Pericardium (tissue), 1 donor: ENCODE data around the genes MORN5, OR1N1 and GPR21.

- RRBS: under 1% methylated on average over 13 of the region's 37 CpGs
Measured at GRCh38 chr9:122159564-122160269, at the start of gene MORN5. Gene MORN5, plus strand, starts transcription at chr9:122159908.

DNA sequence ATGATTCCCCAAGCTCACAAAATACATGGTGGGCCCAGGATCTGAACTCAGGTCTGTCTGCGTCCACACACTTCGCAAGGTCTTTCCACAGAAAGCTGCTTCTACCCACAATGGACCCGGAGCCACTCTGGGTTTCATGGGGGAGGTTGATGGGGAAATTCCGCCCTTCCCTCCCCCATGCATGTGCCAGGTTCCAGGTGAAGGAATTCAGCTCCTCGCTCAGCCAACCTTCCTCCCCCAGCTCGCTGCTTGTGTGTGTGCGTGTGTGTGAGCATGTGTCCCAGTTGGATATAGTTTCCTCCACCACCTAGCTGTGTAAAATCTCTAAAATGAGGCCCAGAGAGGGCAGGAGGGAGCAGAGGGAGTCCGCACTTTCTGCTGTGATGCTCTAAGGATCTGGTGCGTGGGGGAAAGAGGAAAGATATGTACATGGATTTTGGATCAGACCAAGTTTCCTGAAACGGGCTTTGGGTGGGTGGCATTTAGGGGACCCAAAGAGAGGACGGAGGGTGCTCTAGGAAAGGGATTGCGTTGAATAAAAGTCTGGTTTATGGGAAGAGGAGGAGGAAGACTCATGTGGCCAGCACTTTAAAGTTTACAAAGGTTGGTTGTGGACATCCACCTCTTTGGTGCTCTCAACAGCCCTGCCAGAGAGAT lies 1.1 kb downstream of the PTGS1 start:
- RRBS: no CpG with 5 or more reads among the region's 12 CpGs

GRCh38 chr9:122374972-122375917 lies 4.4 kb downstream of the PTGS1 start:
- RRBS: no CpG with 5 or more reads among the region's 20 CpGs

DNA sequence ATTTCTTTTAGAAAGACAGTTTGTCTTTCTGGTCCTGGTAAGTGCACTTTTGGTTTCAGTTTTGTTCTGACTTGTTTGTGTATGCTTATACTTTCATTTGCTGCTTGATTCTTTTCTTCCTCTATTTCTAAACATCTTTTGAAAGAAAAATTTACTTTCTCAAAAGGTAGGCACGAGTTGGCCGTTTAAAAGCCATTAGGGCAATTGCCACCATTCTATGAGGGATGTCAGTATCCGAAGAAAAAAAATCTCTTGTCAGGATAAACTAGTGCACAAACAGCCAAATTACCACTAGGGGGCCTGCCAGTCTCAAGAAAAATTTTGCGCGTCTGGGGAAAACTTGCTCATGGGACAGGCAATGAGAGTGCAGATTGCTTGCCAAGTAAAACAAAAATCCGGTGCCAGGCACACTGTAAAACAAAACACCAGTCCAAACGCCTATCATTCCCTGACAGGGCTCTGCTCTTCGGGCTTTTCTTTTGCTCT lies 12.8 kb downstream of the OR1J1 start:
- RRBS: no CpG with 5 or more reads among the region's 8 CpGs

DNA sequence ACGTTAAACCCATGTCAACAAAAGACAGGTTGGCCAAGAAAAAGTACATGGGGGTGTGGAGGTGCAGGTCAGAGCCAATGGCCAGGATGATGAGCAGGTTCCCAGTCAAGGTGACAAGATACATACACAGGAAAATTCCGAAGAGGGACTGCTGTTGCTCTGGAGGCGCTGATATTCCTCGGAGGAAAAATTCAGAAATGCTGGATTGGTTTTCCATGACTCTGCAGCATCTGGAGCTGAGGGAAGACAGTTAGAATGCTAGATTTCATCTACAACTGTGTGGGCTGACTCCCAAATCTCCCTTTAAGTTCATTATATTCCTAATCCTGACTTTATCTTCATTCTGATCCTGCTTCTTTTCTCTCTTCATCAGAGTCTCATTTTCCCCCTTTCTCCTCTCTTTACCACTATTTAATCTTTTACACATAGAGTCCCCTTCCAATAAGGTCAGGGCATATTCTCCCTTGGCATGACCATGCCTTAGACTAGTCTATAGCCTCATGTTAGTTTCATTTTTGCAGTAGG lies at the start of gene OR1N1:
Gene OR1N1 (minus strand): TSS at position 217 of the 525 bp plus-strand sequence.
- RRBS: no CpG with 5 or more reads among the region's 4 CpGs

DNA sequence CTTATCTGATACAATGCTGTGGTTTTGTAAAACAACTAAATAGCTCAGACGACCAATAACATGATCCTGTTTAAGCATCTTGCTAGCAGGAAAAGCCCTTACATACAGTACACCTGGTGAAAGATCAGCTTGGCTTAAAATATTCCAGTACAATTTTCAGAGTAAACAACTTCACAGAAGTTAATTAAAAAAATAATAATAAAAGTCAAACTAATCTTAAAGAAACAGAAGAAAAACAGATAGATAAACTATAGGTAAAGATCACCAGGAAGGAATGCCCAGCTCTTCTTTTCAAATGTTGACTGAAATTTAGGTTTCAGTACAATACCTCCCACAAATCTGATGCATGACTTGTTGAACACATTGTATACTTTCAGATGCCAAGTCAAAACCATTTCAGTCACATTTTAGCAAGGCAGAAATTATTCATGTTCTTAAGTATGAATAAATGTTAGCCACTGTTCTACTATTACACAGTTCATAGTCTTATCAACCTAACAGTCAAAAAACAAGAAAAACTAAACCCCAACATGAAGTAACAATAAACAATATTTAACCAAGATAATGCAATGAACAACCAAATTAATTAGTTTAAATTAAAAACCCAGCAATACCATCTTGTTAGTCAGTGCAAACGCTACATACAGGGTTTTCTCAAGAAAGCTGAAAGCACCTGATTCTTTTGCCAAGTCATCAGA lies 19.8 kb upstream of the PDCL start:
- RRBS: no CpG with 5 or more reads among the region's 2 CpGs

DNA sequence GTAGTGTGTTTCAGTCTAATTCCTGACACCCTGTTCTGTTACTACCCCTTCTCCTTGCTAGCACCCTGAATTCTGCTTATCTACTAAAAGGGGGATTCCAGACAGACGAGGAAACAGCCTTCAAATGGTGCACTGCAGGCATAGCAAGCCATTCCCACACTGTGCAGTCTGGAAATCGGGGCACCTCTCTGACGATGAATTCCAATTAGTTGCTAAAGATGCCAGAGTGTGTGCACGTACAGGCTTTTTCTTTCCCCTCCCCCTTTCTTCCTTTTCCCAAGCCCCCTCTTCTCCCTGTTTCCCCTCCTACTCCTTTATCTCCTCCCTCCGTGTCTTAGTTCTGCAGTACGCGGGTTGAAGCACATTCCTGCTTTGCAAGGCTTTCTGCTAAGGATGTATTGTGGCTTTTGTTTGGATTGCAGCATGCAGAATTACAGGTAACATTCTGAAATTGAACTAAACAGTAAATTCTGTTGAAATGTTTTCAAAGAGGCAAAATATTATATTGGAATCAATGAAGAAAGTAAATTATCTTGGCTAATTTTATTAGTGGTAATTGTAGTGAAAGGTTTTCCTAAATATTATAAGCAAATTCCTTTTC lies at the start of gene GPR21:
Gene GPR21 (plus strand): TSS at position 362 of the 601 bp plus-strand sequence.
- RRBS: no CpG with 5 or more reads among the region's 7 CpGs

GRCh38 chr9:123058694-123059221 lies 25.3 kb downstream of the GPR21 start:
- RRBS: no CpG with 5 or more reads among the region's 1 CpG

GRCh38 chr9:123104135-123104545 lies 70.7 kb downstream of the GPR21 start:
- RRBS: no CpG with 5 or more reads among the region's 8 CpGs

DNA sequence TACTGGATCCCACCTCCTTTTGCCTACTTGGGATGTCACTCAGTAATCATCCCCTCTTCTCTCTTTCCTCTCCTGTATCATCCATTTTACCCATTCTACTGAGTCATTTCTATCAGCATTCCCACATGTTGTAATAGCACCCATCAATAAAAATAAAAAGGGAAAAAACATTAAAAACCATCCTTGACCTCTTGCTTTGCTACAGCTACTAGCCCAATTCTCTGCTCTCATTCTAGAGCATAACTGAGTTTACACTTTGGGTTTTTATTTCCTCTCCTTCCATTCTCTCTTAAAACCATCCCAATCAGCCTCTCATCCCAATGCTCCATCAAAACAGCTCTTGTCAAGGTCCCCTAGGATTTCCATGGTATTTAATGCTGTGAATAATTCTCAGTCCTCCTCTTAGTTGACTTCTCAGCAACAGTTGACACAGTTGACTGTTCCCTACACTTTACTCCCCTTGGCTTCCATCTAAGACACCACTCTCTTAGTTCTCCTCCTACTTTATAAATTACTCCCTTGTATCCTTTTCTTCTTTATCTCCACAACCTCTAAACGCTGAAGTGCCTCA lies 74.0 kb downstream of the STRBP start:
- RRBS: no CpG with 5 or more reads among the region's 1 CpG

DNA sequence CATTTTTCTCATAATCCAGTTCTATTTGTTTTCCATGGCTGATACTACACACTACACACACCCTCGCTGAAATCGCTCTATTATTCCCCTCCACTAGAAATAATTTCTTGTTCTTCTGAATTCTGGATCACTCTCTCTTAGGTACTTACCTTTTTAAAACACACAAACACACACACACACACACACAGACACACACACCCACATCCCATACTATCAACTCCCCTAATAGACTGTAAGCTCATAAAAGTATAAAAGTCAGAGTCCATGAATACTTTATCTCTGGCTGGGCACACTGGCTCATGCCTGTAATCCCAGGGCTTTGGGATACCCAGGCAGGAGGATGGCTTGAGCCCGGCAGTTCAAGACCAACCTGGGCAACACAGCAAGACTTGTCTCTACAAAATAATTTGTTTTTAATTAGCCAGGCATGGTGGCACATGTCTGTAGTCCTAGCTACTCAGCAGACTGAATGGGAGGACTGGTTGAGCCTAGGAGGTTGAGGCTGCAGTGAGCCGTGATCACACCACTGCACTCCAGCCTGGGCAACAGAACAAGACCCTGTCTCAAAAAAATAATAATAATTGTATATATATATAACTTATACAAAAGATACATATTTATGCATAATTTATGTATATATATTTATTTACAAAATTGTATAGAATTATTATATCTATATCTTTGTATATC lies 11.0 kb downstream of the STRBP start:
- RRBS: no CpG with 5 or more reads among the region's 4 CpGs

- RRBS: no CpG with 5 or more reads among the region's 11 CpGs
Measured at GRCh38 chr9:123266444-123267615, 1.6 kb downstream of the STRBP start.

GRCh38 chr9:123329204-123329621 lies 26.8 kb upstream of the CRB2 start:
- RRBS: no CpG with 5 or more reads among the region's 4 CpGs

DNA sequence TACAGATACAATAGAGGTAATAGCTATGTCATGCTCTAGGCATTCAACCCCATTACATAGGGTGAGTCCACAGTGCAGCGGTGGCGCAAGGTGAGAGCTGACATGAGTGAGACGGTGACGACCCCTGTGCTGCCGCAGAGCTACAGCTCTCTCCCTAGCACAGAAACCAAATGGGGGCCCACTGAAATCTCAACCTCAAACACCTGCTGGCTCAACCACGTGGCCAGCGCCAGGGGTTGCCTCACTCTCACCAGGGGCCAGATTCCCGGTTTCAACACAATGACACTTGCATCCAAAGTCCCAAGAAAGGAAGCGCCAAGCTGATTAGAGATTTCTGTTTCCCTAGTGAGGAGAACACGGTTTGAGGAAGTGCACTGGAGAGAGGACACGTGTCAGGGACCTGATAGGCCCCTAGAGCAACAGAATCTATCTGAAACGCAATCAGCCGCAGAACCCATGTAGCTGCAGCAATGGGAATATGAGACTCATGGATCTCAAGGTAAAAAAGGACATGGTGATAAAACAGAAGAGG lies 114.2 kb downstream of the CRB2 start:
- RRBS: no CpG with 5 or more reads among the region's 13 CpGs

DNA sequence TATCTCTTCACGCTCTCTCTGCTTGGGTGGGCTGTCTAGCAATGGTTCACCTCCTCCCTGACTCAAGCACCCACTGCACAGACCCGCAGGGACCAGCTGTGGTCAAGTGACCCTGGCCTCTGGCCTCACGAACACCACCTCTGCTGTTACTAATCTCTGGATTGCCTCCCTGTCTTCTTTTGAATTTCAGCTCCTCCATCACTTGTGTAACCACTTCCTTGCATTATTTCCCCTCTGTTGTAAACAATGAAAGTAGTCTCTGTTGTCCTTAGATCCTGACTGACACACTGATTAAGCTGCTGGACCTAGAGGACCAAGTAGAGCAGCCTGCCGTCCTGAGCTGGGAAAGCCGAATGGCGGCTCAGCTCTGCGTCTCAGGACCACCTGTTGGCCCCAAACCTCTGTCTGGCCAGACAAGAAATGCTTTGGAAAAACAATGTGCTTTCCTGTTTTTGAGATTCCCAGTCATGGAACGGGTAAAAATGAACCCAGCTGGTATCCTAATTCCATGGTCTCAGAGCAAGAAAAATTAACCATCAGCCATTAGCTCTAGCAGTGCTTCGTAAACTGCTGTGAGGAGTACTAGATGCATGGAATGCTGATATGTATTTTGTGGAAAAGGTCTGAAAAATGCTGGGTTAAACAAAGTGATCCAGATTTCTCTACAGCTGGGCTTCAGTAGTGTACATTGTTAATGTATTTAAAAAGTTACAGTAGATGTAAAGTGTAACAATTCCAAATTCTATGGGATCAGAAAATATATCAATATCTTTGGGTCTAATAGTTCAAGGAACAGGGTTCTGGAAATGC lies 186.9 kb downstream of the CRB2 start:
- RRBS: no CpG with 5 or more reads among the region's 9 CpGs

DNA sequence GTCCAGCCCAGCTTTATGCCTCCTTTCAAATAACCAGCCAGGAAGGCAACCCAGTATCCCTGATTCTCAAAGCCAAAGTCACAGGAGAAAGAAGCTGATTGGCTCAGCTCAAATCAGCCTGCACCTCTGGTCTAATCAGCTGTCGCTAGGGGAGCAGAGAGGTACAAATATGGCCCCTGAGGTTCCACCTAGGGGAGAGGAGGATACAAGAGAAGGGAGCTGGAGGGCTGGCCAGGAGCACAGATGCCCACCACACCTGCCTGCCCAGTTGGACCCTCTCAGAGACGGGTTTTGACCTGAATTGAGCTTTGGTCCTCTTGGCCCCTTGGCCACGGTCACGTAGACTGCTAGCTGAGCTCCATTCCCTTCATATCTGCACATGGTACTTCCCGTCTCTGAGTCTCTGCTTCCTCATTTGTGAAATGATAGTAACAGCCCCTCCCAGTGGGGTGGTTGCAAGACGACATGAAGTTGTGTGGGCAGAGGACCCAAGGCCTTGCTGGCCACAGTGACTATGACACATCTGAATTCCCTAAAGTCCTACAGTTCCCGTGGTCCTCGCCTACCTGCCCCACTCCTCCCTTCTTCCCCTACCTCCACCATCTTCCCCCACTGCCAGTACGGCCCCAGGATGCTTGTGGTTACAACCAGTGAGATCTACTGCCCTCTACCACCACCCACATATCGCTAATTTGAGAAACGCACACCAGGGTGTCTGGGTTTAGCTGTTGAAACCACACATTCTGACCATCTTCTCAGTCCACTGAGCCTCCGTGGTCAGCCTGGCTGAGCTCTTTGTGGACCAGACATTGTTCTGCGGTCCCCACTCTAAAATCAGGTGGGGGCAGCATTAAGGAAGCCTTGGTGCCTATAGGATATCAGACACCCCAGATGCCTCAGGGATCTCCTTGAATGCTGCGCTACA lies 60.4 kb upstream of the NEK6 start:
- RRBS: no CpG with 5 or more reads among the region's 14 CpGs

GRCh38 chr9:124259070-124259269 lies 1.2 kb downstream of the NEK6 start:
- RRBS: no CpG with 5 or more reads among the region's 3 CpGs

DNA sequence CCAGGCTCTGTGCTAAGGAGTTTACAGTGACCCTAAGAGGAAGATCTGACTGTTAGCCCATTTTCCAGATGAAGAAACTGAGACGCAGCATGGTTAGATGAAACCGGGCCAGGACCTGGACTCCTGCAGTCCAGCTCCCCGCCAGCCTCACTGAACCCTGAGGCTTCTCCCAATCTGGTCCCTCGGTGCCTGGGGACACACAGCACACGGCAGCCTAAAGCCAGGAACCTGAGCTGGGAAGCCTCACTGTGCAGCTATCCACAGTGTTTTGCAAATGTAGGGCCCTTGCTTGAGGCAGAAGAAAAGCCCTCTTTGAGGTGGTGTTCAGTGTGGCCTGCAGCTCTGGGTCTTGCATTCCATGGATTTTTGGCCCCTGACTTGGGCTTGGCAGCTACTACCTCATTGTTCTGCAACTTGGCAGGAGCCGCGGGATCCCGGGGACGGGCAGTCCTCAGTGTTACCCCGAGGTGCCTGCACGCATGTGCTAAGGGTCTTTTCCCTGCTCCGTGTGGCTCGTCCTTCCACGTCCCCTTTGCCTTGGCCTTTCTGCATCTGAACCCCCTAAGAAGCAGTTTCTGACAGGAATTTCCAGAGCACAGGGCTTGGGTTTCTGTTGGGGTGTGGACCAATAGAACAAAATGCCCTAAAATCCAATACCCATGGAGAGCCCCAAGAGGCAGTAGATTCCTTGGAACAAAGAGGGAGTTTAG lies 39.7 kb downstream of the NEK6 start:
- RRBS: no CpG with 5 or more reads among the region's 14 CpGs

DNA sequence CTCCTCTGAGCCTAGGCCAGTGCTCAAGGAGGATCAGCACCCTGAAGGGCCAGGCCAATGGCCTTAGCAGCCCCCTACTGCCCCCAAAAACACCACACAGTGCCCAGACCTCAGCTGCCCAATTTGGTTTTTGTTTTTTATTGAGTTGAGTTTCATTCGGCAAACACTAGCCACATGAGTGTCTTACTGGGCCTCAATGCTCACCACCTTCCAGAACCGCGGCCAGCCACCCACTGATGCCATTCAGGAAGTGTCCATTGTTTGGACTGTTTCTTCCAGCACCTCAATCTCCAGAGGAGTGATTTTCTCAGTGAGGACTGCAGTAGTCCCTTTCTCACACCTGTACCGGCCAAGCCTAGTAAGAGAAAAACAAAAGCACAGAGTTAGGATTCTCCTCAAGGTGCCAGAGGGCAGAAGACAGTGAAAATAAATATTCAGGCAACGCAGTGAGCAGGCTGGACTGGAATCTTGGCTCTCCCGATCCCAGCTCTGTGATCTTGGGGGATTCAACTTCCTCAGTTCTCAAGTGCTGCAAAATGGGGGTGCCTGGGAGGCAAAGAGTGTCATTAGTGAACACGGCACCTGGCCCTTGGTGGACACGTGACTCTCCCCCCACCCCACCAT lies 61.8 kb downstream of the PSMB7 start:
- RRBS: no CpG with 5 or more reads among the region's 8 CpGs

GRCh38 chr9:124355289-124355970 lies 59.8 kb downstream of the PSMB7 start:
- RRBS: no CpG with 5 or more reads among the region's 15 CpGs